ENCODE measurements around a stretch of chr4.

- PRO-cap: no peak
Measured at GRCh38 chr4:1349341-1350347, 2.6 kb downstream of the UVSSA start.

DNA sequence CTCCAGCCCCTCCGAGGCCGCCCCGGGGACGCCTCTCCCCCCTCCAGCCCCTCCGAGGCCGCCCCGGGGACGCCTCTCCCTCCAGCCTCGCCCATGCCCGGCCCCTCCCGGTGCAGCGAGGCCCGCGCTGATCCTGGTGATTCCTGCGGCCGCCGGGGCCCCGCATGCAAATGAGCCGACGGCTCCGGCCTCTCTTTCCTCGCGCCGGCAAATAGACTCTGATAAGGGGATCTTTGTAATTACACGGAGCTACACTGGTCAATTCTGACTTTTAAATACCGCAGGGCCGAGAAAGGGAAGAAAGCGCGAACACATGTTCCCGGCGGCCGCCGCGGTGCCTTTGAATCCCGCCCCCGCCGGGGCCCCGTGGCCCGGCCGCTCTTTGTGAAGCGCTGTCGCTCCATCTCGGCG lies 114.9 kb upstream of the NKX1-1 start:
- PRO-cap: no peak

DNA sequence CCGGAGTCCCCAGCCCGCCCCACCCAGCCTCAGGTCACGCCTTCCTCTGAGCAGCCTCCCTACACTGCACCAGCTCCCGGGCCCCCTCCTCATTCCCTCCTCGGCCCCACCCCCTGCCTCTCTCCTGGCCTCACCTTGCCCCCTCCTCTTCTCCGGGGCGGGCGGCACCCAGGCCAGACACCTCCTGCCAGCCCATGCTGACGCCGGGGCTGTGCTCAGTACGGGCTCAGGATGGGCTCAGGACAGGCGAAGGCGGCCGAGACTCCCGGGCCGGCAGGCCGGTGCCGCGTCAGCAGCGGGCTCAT lies 127.4 kb downstream of the FAM53A start:
- PRO-cap: no peak

- PRO-cap: no peak
Measured at GRCh38 chr4:1605401-1606046, 78.6 kb downstream of the FAM53A start.

DNA sequence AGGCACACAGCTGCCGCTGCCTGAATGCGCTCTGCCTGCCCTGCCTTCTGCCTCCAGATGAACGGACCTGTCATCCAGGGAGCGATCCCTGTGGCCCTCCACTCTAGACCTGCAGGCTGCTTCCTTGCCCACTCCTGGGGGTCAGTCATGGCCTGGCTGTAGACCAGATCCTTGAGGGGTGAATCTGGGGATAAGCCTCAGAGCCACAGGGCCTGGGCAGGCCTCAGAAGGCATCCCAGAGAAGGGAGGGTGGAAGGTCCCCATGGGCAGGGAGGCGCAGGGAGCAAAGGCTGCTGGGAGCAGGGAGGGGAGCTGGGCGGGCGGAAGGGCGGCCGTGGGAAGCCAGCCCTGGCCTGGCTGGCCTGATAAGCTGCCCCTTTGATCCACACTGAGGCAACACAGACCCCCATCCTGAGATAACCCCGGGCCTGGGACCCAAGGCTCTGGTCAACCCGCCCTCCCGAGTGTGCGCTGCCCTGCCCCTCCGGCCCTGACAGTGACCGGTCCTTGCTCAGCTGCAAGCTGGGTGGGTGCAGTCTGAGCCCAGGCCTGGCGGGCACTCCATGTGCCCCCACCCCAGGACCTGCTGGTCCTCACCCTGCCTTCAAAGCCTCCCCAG lies 8.0 kb upstream of the FGFR3 start:
- PRO-cap: no peak

- PRO-cap: no peak
Measured at GRCh38 chr4:1794817-1795648, 1.9 kb downstream of the FGFR3 start.

GRCh38 chr4:1804691-1805123 lies 11.6 kb downstream of the FGFR3 start:
- PRO-cap: no peak

DNA sequence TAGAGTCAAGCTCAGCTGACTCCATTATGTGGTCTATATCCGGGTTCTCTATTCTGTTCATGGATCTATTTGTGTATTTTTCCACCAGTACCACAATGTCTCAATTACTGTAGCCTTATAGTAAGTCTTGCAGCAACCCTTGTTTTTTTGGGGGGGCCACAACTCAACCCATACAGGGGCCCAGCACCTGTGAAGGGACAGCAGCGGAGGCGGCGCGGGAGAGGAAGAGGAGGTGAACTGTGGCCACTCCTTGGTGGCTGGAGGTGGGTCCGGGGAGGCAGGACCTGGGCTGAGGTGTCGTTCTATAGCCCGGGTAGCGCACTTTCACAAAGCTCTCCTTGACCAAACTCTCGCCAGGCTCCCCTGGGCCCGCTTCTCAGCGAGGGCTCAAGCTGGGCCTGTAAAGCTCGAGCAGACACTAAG lies 1.2 kb upstream of the NSD2 start:
- PRO-cap: no peak

GRCh38 chr4:1872876-1873700 lies 1.9 kb downstream of the NSD2 start:
- PRO-cap: no peak

DNA sequence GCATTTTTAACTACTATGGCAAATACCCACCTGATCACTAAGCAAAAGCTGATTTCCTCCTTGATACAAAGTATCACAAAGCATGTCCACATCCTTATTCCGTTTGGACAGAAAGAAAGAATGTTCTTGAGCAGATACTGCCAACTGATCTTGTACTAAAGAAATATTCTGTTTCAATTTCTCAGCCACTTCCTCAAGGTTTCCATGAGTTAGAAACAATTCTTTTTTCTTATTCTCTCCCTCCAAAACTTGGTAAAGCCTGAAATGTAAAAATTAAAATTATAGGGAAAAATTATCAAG lies 5.8 kb downstream of the HAUS3 start:
- PRO-cap: no peak

GRCh38 chr4:2260974-2261654 lies 795 bp downstream of the MXD4 start:
- PRO-cap: bidirectional peak, plus-strand start at chr4:2261594, minus-strand start at chr4:2261489

- PRO-cap: no peak
Measured at GRCh38 chr4:2266229-2266468, 4.2 kb upstream of the MXD4 start.

DNA sequence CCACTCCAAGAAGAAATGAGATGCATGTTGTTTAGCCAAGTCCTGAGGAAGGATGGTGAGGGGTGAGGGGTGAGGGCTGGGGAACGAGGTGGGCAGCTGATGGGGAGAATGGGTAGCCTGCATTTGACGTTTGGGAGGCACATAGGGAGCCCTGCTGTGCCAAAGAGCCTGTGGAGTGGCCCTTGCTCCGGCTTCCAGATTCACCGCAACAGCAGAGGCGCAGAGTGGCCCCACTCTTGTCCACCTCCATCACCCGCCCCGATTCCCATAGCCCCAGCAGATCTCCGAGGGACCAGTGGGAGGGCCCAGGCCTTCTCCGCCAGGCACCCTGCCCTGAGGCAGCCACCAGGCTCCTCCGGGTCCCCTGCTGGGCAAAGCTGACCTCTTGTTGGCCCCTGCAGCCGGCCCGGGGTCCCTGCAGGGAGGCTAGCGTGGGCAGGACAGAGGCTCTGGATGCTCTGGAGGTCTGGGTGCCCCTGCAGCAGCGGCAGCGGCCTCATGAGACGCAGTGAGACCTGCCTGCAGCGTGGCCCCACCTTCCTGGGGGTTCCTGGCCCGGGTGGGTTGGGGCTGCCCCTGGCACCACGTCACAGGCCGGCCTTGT lies 8.3 kb upstream of the MXD4 start:
- PRO-cap: no peak

- PRO-cap: no peak
Measured at GRCh38 chr4:2297952-2298358, 36.0 kb upstream of the MXD4 start.

DNA sequence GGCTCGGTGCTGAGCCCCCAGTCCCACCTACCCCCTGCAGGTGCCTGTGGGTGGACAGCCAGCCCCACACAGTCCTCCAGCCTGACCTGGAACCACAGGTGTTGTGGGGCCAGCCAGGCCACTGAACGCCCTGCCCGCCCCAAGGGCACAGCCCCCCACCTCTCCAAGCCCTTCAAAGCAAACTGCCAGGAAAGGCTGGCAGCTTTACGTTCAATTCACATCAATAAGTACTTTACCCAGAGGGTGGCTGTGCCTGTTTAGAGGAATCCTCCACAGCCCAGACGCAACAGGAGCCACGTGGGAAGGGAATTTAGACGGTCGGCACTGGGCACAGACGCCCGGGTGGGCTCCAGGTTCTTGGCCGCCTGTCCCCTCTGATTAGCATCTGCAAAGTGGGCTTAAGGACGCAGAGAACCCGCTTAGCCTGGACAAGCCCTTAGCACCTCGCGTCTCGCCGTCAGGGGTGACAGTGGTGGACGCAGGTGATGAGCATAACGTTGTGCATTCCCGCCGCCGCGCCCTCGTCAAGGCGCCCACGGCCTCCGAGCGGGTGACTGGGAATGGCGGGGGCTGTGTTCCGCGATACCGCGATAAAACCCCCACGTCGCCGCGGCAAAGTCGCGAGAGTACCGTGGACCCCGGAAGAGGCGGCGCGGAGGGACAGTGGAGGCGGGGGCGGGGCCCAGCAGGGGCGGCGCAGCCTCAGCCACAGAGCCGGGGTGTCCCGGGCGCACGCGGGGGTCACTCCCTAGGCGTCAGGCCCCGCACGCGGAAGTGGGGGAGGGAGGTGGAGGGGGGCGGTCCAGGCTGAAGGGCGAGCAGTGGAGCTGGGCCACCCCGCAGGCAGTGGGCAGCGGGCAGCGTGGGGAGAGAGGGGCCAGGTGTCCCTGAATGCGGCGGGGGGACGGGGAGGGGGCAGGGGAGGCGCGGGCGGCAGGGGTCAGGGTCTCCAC lies 53.9 kb downstream of the ZFYVE28 start:
- PRO-cap: no peak

DNA sequence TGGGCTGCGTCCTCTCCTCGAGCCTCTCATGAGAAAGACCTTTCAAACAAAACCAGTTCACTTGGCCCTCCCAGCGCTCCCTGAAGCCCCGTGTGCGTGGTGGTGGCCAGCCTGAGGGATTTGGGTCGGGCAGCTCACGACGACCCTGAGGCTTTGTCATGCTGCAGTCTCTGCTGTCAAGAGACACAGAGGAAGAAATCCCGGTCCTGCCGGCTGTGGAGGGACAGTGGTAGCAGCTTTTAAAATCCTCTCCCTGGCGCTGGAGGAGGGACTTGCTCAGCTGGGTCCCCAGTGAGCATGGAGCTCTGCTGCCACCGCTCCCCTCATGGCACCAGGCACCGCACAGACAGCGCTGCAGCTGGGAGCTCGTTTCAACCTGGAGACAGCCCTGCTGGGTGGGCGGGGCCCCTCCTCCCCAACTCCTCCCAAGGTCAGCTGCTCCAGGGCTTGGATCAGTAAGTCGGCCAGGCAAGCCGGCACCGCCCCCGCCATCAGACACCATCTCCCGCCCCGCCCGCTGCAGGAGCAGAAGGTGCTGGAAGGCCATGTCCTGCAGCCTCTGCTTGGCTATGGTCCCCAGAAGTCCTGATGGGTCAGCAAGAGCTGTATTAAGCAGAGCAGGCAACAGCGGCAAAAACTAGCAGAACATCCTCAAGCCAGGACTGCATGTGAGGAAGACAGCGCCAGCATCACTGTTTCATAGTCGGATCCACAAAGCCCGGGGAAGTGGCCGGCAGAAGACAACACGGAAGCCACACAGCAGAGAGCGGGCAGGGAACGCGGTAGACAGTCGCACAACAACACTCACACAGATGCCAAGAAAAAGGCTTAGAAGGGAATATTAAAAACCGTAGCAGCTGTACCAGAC lies 16.4 kb downstream of the ZFYVE28 start:
- PRO-cap: no peak

DNA sequence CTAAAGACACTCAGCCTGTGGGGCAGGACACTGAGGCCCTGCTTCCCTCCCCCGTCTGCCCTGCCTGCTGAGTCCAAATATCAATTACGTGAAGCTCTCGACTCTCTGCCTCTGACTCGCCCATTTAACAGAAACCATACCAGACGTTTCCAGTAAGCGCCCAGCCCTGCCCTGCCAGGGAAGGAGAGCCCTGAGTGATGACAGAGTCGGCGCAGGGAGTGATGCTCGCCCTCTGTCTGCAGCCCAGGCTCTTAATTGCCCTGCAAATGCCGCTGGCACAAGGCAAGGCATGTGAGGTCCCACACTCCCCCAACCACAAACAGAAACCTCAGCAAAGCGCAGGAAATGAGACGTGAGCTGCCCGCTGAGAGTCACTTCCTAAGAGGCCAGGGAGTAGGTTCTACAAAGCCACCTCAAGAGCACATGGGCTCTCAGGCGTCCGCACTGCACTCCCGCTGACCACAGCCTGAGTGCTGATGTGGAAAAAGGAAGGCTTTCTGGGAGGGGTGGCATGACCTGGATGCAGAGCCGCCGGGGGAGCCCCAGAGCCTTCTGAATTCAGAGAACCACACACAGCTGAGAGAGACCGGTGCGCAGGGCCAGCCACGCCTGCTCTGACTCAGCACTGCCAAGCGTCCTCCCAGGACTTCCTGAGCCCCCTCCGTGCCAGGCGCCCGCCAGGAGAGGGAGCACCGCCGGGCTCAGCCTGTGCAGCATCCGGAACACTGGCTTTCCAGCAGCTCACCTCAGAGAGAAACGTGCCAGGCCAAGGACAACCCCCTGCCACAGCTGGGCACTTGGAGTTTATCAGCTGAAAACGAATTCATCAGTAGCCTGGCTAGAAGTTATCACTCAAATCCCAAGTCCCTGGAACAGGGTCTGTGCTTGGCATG lies 5.3 kb downstream of the ZFYVE28 start:
- PRO-cap: bidirectional peak, plus-strand start at position 334 of the sequence, minus-strand start at position 129 of the sequence; bidirectional peak, plus-strand start at position 749 of the sequence, minus-strand start at position 554 of the sequence

- PRO-cap: no peak
Measured at GRCh38 chr4:2413817-2414535, 4.5 kb downstream of the ZFYVE28 start.

- PRO-cap: no peak
Measured at GRCh38 chr4:2432739-2433637, 14.5 kb upstream of the ZFYVE28 start.

- PRO-cap: no peak
Measured at GRCh38 chr4:2485663-2486079, 16.8 kb downstream of the RNF4 start.